Renal cortical epithelial cell (primary cell): ENCODE measurements around the genes PRR30 and ZNF513.

GRCh38 chr2:26771281-26771948 is 7.3 kb downstream of the SLC35F6 start:
- RRBS: no CpG with 5 or more reads among the region's 3 CpGs

DNA sequence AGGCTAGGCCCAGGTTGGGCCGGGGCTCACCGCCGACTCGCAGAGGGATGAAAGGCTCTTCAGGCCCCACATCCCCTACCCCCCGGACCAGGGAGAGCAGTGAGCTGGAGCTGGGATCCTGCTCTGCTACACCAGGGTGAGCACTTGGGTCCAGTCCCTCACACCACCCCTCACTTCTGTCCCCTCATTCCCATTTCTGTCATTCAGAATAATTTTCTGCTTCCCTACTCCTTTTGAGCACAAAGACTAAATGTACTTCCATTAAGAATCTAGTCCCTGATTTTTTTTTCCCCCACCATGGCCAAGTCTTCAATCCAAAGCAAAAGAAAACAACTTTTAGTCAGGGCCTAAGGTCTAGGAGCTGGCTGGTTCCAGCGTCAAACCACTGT is 1.9 kb downstream of the OST4 start:
- RRBS: 91% methylated on average over 5 of the region's 6 CpGs

- RRBS: no CpG with 5 or more reads among the region's 6 CpGs
These were observed 1.1 kb downstream of the OST4 start for GRCh38 chr2:27070244-27070956.

DNA sequence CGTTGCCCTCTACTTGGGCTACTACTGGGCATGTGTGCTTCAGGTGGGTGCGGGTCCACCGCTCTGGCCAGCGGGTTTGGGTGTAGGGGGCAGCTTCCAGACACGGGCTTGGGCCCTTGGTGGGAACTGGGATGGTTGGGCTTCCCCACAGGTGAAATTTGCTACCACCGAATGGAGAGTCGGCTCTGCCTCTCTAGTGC is 305 bp downstream of the ABHD1 start:
- RRBS: no CpG with 5 or more reads among the region's 7 CpGs

DNA sequence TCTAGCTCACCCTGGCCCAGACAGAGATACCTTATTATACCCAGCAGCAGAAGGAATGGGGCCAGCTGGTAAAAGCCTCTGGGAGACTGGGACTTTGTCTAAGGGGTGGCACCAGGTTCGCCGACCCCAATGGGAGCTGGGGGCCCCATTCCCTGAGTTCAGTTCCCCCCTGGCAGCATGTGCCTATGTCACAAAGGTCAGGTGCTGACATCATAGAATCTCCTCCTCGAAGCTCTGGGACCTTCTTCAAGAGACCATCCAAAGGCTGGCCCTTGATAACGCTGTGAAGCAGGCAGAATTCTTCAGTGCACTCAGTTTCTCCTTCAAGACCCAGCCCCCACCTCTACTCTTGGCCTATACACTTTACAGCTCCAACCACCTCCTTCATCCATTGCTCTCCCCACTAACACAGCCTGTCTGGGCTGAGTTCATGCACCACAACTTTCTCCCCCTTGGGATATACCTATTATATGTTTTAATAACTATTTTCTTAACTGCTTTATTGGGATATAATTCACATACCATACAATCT is at the start of gene PRR30:
Gene PRR30, minus strand, starts transcription at position 138 of the 532 bp plus-strand sequence.
- RRBS: no CpG with 5 or more reads among the region's 4 CpGs

DNA sequence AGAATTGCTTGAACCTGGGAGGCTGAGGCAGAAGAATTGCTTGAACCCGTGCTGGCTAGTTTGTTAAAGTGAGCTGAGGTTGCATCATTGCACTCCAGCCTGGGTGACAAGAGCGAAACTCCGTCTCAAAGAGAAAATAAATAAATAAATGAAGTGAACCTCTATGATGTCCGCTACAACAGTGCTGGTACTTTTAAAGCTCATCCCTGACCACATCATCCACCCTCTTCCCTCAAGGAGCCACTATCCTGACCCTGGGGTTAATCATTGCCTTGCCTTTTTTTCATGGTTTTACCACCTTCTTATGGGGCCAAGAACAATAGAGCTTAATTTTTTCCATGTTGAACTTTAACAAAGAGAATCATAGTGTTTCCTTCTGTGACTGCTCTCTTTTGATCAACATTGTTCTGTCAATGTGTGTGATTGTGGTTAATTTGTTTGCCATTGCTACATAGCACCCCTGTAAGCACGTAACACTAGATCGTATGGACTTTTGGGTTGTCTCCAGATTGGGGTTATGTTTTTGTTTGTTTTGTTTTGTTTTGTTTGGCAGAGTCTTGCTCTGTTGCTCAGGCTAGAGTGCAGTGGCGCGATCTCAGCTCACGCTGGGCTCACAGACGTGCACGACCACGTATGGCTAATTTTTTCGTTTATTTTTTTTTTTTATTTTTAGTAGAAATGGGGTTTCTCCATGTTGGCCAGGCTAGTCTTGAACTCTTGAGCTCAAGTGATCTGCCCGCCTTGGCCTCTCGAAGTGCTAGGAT is 17.0 kb upstream of the ATRAID start:
- RRBS: no CpG with 5 or more reads among the region's 15 CpGs

- RRBS: no CpG with 5 or more reads among the region's 2 CpGs
These were observed 770 bp upstream of the TRIM54 start for GRCh38 chr2:27281503-27281815.

DNA sequence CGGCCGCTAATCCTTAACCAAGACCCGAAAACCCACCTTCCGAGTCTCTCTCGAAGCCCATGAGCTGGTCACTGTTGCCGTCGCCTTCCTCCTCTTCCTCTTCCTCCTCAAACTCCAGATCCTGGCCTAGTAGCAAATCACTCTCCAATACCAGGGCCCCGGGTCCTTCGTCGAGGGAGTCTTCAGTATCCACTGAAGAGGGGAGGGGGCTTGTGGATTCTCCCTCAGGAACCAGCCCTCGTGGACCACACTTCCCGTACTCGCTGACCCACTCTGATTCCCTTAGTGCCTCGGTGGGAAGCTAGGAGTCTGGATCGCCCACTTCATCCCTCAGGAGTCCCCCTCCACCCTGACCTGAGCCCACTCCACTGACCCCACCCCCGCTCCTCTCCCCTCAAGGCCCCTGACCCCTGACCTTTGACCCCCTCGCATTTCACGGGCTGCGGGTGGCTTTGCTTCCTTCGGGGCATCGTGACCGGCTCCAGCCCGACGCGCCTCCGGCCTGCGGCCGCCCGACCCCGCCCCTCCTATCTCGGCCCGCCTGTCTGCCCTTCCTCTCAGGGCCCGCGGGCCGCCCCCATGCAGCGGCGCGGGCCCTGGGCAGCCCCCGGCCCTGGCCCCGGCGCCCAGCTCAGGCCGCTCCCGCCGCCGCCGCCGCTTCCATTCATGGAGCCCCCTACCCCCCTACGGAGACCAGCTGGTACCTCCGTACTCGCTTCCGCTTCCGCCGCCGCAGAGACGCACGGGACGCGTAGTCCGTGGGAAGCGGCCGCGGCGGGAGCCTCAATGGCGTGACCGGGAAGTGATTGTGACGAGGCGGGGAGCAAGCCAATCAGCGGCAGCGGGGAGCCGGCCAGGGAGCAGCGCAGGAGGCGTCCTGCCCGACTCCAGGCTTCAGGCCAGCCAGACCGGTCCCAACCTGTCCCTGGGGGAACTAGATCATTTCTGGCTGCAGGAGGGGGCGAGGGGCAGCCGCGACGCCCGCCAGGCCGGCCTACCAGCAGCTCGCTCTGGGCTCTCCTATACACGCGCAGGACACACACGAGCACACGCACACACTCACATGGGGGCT is at the start of gene ZNF513:
Gene ZNF513, minus strand, starts transcription at position 678 of the 1,072 bp plus-strand sequence.
- RRBS: 2% methylated on average over 16 of the region's 85 CpGs

DNA sequence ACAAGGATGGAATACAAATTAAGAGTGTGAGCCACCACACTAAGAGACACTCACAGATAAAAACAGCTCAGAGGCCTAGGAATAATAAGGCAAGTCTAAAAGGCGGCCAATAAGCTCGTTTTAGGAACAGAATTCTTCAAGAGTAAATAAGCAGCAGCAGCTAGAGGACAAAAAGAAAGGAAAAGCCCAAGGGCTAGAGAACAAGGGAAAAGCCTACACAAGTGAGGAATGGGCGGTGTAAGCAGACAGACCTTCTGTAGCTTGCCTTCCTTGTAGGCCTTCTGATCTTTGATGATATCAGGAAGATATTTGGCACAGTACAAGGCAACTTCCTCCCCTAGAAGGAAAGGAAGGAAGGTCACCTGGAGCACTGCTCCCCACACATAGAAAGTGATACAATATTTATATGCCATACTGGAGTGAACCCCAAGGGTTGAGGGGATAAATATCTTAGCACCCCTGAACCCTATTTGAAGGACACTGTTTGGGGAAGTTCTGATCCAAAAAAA is 5.5 kb upstream of the ZNF513 start:
- RRBS: no CpG with 5 or more reads among the region's 3 CpGs

DNA sequence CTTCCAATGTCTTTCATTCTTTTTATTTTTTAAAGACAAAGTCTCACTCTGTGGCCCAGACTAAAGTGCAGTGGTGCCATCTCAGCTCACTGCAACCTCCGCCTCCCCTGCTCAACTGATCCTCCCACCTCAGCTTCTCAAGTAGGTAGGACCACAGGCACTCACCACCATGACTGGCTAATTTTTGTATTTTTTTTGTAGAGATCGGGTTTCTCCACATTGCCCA is 12.6 kb downstream of the GCKR start:
- RRBS: no CpG with 5 or more reads among the region's 2 CpGs

GRCh38 chr2:27584093-27585012 is 1.5 kb downstream of the ZNF512 start:
- RRBS: no CpG with 5 or more reads among the region's 9 CpGs

DNA sequence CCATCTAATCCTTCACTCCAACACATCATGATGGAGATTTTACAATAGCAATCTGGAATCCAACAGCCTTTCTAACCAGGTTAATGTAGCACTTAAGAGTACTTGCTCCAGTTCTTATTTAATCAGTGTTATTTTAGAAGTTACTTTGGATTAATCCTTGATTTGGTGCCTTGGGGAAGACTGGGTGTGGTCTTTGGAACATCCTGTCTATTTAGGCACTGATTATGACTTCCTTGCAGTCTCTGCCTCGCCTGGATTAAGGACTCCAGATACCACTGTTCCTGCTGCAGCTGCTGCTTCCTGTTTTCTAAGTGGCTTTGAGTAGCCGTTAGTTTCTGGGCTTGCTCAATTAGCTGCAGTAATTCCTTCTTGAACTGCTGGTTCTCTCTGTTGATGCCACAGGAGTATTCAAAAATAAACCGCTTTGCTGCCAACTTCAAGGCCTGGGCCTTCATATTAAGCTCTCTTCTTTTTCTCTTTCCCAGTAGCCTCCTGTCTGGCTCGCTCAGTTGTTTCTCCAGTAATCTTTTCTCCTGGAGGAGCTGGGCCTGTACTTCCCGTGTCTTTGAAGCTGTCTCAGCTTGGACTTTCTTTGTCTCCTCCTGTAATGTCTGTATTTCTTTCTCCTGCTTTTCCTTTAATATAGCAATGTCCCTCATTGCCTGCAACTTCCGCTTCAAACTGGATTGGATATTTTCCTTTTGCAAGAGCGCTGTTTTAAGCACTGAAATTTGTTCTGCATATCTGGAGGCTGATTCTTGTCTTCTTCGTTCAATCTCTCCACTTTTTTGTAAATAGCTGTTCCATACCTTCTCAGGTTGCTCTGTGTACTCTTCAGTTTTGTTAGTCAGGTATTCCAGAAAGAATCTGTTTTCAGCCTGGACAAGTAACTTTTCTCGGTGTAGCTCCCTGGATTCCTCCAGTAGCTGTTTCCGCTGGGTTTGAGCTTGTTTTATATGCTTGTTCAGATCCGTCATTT is 1.7 kb downstream of the CCDC121 start:
- RRBS: no CpG with 5 or more reads among the region's 11 CpGs

- RRBS: 1% methylated on average over 4 of the region's 12 CpGs
These were observed 239 bp downstream of the GPN1 start for GRCh38 chr2:27629149-27629428.

GRCh38 chr2:27668612-27669421 is 5.1 kb downstream of the SLC4A1AP start:
- RRBS: no CpG with 5 or more reads among the region's 10 CpGs

- RRBS: no CpG with 5 or more reads among the region's 2 CpGs
These were observed 18.5 kb downstream of the SLC4A1AP start for GRCh38 chr2:27682129-27682600.

- RRBS: no CpG with 5 or more reads among the region's 5 CpGs
These were observed 40.0 kb downstream of the SLC4A1AP start for GRCh38 chr2:27703768-27703967.

GRCh38 chr2:27707876-27708449 is 44.3 kb downstream of the SLC4A1AP start:
- RRBS: no CpG with 5 or more reads among the region's 6 CpGs

DNA sequence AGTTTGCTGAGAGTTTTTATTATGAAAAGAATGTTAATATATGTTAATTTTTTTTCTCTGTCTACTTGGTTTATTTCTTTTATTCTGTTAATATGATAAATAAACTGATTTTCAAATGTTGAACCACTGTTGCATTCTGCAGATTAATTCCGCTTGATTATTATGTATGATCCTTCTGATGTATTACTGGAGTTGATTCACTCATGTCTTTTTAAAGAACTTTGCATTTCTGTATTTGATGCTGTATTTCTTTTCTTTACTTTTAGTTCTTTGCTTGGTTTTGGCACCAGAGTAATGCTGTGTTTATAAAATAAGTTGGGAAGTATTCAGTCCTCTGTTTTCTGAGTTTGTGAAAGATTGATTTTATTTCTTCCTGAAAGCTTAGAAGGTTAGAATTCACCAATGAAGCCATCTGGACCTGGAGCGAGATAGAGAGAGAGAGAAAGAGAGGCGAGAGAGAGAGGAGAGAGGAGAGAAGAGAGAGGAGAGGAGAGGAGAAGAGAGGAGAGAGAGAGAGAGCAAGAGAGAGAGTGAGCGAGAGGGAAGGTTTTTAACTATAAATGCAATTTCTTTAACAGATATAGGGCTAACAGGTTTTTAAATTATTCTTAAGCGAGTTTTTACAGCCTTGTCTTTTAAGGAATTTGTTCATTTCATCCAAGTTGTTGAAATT is 55.8 kb downstream of the BABAM2 start:
- RRBS: no CpG with 5 or more reads among the region's 5 CpGs

GRCh38 chr2:27959316-27960069 is 69.0 kb downstream of the BABAM2 start:
- RRBS: no CpG with 5 or more reads among the region's 4 CpGs

- RRBS: no CpG with 5 or more reads among the region's 5 CpGs
These were observed 160.4 kb upstream of the FOSL2 start for GRCh38 chr2:28232313-28232617.